Gallbladder (tissue), 1 donor: ENCODE measurements around the genes TET3 and GCFC2.

DNA sequence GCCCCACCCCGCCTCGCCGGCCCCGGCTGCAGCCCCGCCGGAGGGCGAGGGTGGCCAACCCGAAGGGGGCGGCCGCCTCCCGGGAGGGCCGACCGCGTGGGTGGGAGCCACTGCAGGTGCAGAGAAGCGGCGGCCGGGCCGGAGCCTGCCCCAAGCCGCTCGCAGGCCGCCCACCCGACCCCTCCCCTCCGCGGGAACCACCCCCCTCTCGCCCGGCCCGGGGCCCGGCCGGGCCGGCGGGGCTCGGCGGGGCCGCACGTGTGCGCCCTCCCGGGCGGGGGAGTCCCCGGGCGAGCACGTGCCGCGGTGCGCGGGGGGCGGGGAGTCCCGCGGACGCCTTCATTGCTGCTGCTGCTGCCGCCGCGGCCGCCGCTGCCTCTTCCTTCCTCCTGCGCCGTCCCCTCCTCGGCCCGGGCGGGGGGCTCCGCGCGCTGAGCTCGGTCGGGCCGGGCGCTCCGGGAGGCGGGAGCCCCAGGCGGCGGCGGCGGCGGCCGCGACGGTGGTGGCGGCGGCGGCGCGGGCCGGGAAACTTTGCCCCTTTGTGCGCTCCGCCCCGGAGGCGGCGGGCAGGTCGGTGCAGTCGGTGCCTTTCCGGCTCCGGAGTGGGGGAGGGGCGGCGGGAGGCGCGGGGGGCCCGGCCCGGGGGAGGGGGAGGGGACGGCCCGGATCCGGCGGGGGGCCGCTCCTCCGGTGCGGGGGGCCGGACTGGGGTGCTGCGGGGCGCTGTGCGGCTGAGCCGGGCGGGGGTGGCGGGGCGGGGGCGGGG lies at the start of gene TET3:
Gene TET3, plus strand, starts transcription at position 323 of the 766 bp plus-strand sequence.
- PRO-cap: bidirectional peak, plus-strand start at position 342 of the sequence, minus-strand start at position 98 of the sequence; bidirectional peak, plus-strand start at position 474 of the sequence, minus-strand start at position 564 of the sequence

GRCh38 chr2:74152182-74152709 lies 4.5 kb upstream of the BOLA3 start:
- PRO-cap: no peak

DNA sequence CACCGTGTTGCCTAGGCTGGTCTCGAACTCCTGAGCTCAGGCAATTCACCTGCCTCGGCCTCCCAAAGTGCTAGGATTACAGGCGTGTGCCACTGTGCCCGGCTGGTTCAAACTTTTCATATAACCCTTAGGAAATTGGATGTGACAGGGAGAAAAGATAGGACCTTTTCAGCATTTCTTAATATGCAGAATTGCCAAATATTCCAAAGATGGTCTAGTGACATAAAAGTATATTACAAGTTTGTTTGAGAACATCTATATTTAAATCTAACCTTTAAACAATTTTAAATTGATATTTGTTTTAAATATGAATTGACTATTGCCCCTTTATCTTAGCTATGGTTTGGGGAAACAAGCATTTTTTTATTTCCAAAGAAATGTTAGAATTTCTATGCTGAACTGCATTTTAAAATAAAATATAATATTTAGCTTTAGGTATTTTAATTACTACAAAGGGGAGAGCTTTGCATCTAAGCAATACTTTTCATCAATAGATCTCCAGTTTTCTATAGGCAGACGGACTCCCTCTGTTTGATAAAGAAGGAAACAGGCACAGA lies 19.7 kb downstream of the MTHFD2 start:
- PRO-cap: no peak

DNA sequence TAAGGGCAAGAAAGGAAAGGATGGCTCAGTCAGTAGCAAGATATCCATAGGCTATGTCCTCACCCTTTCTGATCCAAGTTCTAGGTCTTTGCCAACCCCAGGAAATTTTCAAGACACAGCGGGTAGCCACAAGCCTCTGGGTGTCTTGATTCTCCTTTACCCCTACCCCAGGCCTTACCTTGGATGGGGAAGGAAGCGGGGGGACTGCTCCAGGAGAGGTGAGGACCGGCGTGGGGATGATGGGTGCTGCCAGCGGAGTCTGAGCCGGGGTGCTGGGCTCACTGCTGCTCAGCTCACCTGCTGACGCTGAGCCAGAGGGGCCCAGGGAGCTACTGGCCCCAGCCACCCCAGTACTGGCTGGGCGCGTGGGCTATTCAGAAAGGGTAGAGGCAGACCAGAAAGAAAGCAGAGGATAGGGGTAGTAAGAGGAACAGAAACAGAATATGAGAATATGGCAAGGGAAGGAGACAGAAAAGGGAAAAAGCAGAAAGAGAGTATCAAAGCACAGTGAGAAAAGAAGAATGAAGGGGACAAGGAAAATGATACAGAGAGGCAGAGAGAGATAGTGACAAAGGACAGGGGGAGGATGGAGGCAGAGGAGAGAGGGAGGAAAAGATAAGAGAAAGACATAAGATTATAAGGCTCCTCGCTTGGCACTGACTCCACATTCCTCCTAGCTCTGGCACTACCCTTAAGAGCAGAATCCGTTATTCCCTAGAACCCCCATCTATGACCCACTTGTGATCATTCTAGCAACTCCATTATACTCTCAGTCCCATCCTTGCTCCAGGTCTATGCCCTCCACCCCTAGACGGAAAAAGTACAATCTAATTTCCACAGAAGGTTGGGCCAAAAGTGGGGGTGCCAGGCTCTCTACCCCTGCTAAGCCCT lies 8.5 kb downstream of the DCTN1 start:
- PRO-cap: no peak

DNA sequence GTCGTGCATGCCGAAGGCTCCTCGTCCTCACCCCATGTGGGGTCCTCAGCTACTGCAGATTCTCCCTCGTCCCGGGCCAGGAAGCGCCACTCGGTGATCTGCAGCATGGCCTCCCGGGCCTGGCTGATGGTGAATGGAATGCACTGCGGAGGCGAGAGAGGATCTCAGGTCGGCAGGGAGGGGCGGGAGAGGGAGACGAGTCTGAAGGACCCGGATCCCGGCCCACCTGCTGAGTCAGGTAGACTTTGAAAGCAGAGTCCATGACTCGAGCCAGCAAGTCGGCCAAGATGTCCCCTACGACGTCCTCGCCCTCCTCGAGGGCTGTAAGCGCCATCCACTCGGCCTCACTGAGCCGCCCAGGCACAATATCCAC lies 5.6 kb downstream of the C2orf81 start:
- PRO-cap: no peak

DNA sequence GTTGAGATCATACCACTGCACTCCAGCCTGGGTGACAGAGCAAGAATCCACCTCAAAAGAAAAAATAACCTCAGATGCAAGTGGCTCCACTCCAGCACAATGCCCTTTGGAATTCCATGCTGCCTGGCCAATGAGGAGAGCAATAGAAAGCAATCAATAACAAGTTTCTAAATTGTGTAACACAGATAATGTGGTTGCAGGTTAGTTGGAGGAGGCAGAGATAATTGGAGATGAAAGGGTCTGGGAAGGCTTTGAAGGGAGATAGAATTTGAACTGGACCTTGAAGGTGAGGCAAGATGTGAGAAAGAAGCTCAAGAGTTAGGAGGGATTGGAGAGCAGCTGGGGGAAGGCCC lies 6.1 kb downstream of the TTC31 start:
- PRO-cap: no peak

GRCh38 chr2:74502088-74503247 lies 3.1 kb upstream of the LBX2 start:
- PRO-cap: unidirectional peak, plus-strand start at chr2:74502617; unidirectional peak, plus-strand start at chr2:74502656; bidirectional peak, plus-strand start at chr2:74503146, minus-strand start at chr2:74503108

DNA sequence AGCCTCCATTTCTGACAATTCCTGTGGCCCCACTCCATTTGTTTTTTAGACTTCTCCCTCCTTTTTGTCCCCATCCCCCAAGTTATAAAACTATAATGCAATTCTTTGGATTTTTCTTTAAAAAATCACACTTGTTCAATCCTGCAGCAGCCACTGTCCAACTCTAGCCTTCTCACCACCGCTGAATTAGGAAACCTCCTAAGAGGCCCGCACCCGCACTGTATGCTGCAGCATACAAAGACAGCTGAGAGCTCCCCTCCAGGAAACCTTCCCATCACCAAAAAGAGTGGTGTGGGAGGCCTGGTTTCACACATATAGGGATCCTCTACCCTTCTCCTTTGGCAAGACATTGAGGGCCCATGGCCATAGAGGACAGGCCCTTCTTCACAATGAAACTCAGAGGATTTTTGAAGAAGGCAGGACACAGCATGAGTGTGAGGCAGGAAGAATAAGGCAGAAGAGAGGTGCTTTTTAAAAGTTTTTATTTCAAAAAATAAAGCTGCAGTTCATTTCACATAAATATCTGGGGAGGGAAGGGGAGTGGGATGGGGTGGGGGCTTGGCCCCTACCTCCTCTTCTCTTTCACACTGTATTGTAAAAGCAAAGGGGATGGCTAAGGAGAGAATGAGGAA lies 2.8 kb downstream of the PCGF1 start:
- PRO-cap: no peak

DNA sequence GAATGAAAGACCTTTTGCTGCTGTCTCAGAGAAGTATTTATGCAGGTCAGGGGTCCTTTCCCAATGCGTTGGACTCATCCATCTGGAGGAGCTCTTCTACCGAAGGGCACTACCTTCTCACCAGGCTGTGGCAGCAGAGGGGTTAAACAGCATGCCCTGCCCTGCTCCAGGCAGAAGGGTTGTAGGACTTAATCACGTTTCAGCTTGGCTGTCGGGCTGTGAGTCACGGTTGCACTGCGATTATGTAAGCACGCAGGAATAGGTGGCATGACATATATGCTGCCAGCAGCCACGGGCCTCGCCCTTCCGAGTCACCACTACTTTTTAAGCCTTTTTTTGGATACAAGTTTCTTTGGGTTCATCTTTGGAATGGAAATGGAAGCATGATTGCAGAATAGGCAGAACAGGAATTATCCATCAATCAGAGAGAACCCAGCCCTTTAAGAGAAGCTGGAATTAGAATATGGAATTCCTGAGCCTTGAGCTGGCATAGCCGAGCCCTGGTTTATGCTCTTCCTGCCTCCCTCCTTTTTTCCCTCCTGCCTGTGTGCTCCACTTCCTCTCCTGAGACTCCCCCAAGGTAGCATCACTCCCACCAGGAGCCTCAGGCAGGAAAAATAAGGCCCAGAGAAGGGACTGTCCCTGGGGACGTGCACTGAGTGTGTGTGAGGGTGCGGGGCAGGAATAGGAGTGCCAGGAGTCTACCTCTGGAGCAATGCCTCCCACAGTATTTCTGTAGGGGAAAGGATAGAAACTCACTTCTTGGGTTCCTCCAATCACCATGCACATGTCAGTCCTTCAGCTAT lies 86.8 kb downstream of the SEMA4F start:
- PRO-cap: no peak

GRCh38 chr2:74837371-74837719 lies 3.4 kb downstream of the HK2 start:
- PRO-cap: no peak

DNA sequence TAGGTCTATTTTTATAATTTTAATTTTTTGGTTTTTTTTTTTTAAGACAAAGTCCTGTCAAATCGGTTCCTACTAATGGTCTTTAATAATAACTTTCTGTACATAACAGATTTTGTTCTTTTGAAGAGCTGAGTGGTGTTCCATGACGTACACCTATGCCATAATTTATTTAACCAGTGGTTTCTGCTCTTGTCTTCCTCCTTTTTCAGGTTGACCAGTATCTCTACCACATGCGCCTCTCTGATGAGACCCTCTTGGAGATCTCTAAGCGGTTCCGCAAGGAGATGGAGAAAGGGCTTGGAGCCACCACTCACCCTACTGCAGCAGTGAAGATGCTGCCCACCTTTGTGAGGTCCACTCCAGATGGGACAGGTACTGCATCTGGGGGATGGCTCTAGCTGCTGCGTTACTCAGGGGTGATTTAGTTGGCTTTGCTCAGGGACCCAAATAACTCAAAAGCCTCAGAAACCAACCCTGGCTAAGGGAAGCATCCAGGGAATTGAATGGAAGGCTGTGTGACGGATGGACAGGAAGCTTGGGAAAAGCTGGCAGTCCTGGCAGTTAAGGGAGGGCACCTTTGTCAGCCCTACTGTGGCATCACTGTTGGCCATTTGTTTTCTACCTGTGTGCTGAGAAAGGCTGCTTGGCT lies 20.3 kb downstream of the HK2 start:
- PRO-cap: no peak

GRCh38 chr2:74855822-74856808 lies 22.2 kb downstream of the HK2 start:
- PRO-cap: no peak

- PRO-cap: no peak
These were observed 35.5 kb downstream of the HK2 start for GRCh38 chr2:74869296-74870006.

DNA sequence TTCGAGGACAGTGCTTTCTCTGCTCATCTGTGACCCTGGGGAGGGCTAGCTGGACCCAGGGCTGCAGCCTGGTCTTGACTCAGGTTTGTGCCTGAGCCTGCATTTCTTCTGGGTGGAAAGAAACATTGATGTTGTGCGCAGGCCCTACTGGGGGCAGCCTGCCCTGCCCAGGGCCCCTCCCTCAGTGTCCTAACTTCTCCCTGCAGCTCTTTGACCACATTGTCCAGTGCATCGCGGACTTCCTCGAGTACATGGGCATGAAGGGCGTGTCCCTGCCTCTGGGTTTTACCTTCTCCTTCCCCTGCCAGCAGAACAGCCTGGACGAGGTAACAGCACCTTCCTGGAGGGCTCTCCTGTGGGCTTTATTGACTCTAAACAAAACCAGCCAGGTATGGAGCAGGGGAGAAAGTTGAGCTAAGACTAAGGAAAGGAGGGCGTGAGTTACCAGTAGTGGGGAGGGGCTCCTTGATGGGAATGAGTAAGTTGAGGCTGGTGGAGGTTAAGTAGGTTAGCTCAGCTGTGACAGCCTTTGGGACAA lies 48.1 kb downstream of the HK2 start:
- PRO-cap: no peak

- PRO-cap: no peak
These were observed 57.5 kb downstream of the HK2 start for GRCh38 chr2:74891111-74892127.

DNA sequence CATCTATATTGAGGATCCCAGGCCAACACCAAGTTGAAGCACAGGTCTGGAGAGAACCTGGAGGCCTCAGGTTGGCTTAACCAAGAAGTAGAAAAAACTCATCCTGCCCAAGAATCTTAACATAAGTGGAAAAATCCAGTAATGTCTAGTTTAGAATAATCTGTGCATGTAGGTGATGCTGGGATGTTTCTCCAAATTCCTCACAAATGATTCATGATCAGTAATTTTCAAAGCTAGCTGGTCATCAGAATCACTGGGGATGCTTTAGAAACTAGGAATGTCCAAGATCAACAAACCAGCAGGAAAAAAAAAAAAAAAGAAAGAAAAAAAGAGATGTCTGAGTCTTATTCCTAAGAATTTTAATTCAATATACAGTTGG lies 35.0 kb upstream of the EVA1A start:
- PRO-cap: no peak

DNA sequence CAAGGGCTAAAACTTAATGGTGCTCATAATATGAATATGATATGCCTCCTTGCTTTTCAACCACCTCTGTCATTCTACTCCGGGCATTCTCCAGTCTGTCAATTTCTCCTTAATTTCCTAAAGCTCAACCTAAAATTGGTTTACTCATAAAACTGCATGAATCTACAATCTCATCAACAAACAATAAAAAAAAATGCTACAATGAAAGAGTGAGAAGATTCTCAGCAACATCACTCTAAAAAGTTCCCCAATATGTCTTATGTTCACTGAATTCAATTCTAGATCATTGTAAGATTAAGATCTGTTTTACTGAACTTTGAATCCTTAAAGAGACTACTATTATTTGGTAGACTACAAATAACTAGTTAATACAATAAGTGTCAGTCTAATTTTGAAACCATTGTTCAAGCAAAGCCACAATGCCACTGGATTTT lies 31.4 kb downstream of the GCFC2 start:
- PRO-cap: no peak

DNA sequence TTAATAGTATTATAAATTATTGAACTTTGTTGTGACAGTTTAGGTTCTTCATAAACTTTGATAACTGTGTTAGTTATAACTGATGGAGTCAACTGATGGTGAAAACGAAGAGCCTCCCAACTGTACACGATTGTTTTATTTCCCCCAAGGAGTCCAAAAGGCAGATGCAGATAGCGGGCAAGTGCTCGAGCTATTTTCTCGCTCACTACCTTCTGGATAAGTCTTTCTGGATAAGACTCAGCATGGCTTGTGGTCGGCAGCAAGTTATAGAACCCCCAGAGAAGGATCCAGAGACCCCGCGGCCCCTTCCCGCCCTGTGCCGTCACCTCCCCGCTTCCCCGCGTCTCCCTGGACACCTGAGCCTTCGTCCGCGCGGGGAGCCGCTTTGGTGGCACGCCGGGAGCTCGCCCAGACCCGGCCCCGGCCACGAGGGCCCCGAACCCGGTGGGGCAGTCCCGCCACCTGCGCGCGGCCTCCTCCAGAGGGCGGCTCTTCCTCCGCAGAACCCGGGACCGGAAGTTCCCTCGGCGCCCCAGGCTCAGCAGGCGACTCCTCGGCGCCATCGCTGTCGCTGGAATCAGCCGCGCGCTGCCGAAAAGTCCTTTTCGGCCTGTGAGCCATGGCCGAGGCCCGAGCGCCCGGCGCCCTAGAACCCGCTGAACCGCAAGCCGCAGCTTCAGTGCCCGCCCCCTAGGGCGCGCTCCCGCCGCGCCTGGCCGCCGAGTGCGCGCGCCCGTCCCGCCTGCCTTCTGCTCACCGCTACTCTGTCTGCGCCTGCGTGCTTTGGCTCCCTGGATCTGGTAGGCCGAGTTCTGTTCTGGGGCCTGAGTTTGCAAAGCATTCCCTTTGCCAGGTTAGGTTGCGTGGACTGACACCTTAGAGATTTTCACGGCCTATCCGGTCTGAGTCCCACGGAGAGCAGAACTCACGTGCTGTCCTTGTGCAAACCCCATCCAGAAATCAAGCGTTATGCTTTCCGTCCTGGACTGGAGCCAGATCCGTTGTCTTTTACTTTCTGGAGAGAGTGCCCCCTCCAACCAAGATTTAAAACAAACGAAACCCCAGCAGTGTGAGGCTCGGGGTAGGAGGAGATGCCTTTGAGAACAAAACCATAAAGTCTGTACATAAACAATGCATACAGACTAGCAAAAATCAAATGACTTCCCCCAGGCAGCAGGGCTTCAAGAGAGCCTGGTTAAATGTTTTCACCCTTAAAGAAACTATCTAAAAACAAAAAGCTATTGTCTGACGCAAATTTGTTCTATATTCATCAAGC lies at the start of gene GCFC2:
Gene GCFC2, minus strand, starts transcription at position 681 of the 1,276 bp plus-strand sequence.
- PRO-cap: bidirectional peak, plus-strand start at position 518 of the sequence, minus-strand start at position 344 of the sequence; unidirectional peak, minus-strand start at position 681 of the sequence

DNA sequence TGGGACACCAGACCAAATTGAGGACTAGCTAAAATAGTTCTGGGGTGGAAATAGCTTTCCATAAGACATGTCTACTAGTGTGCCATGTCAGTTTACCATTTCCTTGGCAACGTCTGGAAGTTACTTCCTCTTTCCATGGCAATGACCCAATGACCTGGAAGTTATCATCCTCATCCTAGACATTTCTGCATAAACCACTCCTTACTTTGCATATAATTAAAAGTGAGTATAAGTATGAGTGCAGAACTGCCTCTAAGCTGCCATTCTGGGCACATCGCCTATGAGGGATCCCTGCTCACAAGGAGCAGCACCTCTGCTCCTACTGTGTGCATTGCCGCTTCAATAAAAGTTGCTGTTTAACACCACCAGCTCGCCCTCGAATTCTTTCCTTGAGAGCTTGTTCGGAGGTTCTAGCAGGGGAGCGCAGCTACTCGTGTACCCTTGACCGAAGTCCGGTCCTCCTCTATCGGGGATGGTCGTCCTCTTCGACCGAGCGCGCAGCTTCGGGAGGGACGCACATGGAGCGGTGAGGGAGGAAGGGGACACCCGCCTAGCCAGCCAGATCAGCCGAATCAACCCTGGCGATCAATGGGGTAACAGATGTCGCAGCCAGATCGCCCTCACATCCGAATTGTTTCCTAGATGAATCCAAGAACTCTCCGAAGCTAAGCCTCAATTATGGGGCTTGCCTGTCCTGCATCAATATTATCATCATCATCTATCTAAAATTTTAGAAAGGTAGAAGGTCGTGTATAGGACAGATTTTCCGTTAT lies 734.3 kb upstream of the GCFC2 start:
- PRO-cap: no peak

- PRO-cap: no peak
These were observed 868.9 kb upstream of the GCFC2 start for GRCh38 chr2:76579571-76579961.